Subcutaneous adipose tissue (tissue), 3 donors: Measurements from ENCODE around the gene FZD4.

- PRO-cap = bidirectional peak, plus-strand start at chr11:83194736, minus-strand start at chr11:83194597
- RAMPAGE, long total RNA, 3 experiments = start-site peak on the plus strand in 1 of 3 experiments, at chr11:83194101-83194488 at its widest, 14 reads per replicate
Observed at GRCh38 chr11:83193943-83195037, 778 bp downstream of the ANKRD42 start.

- PRO-cap = no peak
- RAMPAGE, long total RNA, 3 experiments = no peak in any of the 3 experiments
Observed at GRCh38 chr11:83928654-83928960, 642.4 kb upstream of the CCDC90B start.

- PRO-cap = no peak
- RAMPAGE, long total RNA, 3 experiments = no peak in any of the 3 experiments
Observed at GRCh38 chr11:84307796-84308241, 1021.7 kb upstream of the CCDC90B start.

DNA sequence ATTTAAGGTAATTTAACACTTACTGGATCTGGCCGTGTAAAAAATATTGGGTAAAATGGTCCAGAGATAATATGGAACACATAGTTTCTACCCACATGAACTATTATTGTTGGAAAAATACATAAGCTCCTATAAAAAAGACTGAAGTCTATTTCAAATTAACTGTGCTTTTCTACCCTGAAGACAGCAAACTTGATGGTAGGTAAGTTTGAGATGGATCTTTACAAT, 729.4 kb downstream of the DLG2 start:
- PRO-cap = no peak
- RAMPAGE, long total RNA, 3 experiments = no peak in any of the 3 experiments

DNA sequence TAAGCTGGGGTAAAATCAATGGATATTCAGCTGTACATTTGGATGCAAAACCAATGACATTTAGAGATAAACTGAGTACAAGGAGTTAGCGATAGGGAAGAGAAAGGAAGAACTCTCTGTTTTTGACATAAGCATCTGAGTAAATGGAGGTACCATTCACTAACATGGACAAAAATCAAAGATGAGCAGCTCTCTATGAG, 585.6 kb downstream of the DLG2 start:
- PRO-cap = no peak
- RAMPAGE, long total RNA, 3 experiments = no peak in any of the 3 experiments

DNA sequence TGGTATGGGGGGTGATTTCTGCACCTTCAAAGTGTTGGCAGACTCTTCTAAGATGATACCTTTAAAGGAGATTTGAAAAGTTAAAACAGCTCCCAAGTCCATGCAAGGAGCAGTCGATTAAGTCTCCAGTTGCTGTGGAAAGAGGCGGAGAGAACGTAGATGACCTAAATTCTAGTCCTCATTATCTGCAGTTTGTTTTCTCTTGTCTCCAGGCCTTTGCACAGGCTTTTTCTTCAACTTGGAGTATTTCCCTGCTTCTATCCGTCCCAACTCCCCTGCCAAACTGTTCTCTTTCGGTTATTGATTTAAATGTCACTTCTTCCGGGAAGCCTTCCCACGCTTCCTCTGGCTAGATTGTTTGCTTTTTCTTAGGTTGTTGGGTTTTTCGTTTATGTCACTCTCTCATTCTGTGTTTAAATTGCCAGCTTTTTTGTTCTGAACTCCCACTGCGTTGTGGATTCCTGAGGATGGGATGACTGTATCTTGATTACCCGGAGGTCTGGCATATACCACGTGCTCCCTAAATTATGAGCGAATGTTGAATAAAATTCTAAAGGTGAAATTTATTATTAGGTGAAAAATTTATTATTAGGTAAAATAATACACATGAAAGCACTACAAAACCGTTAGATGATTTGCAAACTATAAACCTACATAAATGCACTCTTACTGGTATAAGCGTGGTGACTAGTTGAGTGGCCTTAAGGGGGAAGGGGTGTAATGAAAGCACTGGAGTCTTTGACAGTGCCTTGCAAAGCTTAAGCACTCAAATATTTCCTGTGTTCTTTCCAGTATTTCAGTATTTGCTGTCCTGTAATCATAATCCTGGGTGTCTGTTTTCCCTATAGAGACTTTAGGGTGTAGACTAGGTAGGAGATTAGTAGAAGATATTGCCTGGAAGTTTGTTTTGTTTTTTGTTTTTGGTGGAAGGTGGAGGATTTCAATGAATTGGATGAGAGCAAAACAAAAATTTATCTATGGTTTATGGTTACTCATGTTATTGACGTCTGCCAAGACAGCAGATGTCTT, 628 bp downstream of the TMEM126B start:
- PRO-cap = no peak
- RAMPAGE, long total RNA, 3 experiments = no peak in any of the 3 experiments

DNA sequence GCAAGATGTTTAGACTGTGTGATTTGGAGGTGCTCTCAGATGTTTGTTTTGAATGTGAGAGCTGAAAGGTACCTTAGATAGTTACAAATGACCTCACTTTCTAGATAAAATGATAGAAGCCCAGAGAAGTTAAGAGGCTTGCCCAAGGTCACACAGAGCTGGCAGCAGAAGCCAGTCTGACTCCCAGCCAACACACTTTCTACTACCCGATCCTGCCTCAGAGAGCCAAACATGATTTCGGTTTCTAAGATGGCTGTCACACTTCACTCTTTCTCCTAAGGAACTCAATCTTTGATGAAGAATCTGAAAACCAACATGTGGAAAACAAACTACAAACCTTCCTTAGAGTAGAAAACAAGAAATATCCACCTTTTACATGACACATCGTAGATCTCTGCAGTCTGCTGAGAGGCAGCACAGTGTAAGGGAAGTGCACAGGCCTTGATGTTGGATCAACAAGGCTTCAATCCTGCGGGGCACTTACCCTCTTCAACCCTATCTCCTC, 58.6 kb downstream of the SYTL2 start:
- PRO-cap = no peak
- RAMPAGE, long total RNA, 3 experiments = no peak in any of the 3 experiments

GRCh38 chr11:85855493-85855853, 290 bp downstream of the CCDC83 start:
- PRO-cap = no peak
- RAMPAGE, long total RNA, 3 experiments = no peak in any of the 3 experiments

DNA sequence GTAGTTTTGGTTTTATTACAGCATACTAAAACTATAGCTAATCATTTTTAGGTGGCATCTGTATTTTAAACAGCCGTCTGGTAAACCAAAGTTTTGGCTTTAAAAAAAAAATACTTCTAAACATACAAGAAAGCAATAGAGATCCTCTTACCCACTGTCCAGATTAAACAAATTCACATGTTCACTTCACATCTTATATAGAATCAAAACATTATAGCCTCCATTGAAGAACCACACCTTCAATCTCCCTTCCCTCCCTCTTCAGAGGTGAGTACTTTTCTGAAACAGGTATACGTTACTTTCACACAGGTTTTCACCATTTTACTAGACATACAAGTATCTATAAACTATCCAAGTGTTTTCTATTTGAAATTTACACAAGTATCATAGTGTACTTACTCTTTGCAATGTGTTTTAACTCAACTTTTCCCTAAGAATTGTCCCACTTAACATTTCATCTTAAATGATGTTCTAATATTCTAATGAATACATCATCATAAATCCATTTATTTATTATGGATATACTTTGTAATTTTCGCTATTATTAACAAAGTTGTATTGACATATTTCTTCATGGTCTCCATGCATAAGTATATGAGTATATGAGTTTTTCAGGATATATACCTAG, 42.1 kb downstream of the PICALM start:
- PRO-cap = no peak
- RAMPAGE, long total RNA, 3 experiments = no peak in any of the 3 experiments

DNA sequence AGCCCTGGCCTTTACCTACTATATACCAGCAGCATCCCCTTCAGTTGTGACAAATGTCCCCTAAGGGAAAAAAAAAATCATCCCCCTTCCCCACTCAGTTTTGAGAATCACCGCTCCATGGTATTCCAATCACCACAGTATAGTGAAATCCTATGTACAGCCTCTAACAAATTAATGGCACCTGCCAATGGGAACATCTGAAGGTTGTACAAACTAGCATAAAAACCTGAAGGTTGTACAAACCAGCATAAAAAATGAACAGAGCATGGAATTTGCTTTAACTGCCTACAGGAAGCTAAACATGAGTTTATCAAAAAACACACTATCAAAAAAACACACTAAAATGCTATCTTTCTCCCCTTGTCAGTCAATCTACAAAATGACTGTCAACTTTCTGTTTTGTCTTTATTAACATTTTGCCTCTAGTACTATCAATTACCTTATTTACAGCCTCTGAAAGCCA, 39.7 kb downstream of the PICALM start:
- PRO-cap = no peak
- RAMPAGE, long total RNA, 3 experiments = no peak in any of the 3 experiments

- PRO-cap = unidirectional peak, minus-strand start at chr11:86041982
- RAMPAGE, long total RNA, 3 experiments = no peak in any of the 3 experiments
Observed at GRCh38 chr11:86041804-86042423, 27.0 kb downstream of the PICALM start.

DNA sequence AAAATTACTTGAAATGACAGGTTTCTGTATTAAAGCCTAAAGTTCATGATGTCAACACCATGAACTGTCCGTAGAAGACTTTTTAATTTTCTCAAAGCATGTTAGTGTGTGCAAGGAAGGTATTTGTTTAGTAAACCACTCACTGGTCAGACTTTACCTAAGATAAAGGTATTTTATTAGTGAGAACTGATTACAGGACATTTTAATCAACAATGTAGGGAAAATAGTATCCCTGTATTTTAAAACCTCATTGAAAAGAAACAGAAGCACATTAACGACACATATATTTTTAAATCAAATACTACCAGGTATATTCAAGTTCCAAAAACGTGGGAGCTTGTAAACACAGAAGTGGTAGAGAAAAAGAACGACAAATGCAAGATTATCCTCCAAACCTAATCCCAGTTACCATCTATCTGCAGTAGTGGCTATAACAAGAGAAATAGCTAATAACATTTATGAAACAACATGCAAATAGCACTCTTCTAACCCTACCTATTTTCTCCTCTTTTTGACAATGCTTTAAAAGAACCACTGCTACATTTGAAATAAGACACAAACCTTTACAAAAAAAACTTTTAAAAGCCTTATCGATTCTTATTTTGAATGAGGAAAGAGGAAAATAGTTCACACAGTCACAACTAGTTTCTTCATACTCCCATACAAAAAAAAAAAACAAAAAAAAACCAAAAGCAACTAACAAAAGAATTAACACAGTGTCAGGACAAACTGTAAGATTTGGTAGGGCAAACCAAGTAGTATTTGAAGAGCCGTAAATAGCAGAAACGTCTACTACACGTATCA, 2.6 kb downstream of the PICALM start:
- PRO-cap = no peak
- RAMPAGE, long total RNA, 3 experiments = no peak in any of the 3 experiments

DNA sequence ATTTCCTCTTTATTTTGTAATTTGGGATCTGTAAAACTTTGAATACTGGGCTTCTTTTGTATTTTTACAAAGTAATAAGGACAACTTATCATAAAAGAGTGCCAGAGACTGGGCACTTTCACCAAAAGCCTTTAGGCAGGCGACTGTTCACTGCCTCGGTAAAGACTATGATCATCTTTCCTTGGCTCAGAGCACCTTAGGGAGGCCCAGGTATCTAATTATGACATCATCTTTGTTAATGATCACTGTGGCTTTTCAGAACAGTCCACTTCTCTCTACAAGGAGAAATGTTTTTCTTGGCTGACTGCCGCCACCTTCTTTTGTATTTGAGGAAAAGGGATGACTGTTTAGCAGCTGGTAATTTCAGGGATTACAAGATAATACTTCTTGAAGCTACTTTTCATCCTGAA, 192.6 kb downstream of the CCDC81 start:
- PRO-cap = no peak
- RAMPAGE, long total RNA, 3 experiments = no peak in any of the 3 experiments

GRCh38 chr11:86629465-86629606, 171.0 kb upstream of the PRSS23 start:
- PRO-cap = no peak
- RAMPAGE, long total RNA, 3 experiments = no peak in any of the 3 experiments

DNA sequence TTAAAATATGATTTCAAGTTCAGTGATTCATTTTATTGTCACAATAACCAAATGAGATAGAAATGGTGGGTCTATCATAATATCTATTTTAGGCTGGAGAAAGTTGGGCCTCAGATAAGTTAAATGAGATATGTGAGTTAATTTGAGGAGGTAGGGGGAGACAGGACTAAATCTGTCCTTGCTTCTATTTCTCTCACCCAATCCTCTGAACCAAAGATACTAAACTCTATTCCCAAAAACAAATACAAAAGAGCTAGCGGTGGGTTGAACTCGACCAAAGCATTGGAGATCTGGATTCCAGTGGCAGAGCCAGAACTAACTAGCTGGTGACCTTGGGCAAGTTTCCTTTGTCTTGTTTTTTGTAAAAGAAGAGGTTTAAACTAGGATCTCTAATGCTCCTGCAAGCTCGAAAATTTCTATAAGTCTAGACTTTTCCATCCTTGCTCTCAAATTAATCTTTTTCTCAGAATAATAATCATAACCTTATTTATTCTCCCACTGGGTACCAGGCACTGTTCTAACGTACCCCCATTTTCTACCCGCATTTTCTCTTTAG, 129.5 kb upstream of the PRSS23 start:
- PRO-cap = no peak
- RAMPAGE, long total RNA, 3 experiments = no peak in any of the 3 experiments

GRCh38 chr11:86743359-86744156, 56.8 kb upstream of the PRSS23 start:
- PRO-cap = bidirectional peak, plus-strand start at chr11:86743650, minus-strand start at chr11:86743460
- RAMPAGE, long total RNA, 3 experiments = no peak in any of the 3 experiments

GRCh38 chr11:86812077-86812316, 11.7 kb downstream of the PRSS23 start:
- PRO-cap = no peak
- RAMPAGE, long total RNA, 3 experiments = no peak in any of the 3 experiments

GRCh38 chr11:86940500-86941047, 14.6 kb downstream of the FZD4 start:
- PRO-cap = no peak
- RAMPAGE, long total RNA, 3 experiments = no peak in any of the 3 experiments

DNA sequence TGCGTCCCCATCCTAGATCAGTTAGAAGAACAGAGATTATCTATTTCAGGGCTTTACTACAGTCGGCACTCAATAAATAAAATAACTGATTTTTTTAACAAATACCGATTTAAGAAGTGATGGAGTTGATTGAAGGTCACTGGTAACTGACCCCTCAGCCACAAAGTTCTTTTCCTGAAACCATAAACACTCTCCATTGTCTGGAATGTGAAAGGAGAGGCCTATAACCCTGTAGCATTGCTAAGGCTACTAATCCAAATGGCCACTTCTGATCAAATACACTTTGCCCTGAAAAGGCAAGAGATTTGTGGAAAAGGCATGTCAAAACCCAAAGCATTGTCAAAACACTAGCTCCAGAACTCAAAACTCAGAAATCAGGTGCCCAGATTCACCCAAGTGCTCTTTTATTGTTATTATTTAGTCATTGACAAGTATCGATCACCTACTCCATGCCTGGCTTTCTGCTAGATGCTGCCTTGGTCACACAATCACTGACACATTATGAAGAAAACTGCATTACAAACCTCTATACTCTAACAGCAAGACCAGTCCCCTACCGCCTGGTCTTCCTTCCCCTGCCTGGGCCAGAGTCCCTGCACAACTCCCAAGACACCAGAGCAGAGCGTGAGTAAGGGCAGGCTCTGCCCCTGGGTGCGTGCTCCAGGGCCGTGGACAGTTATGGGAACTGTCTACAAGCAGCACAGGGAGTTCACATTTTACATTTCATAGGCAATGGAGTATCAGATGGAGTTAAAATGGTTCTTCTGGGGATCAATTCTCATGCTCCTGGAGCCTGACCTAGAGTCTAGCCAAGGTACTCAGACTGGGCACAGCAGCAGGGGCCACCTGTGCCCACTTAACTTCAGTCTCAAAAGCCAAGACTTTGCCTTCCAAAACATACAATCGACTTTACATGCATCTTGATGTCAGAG, 6.6 kb downstream of the FZD4 start:
- PRO-cap = no peak
- RAMPAGE, long total RNA, 3 experiments = no peak in any of the 3 experiments

GRCh38 chr11:86954385-86955463, at the start of gene FZD4:
Gene FZD4 (minus strand): TSS chr11:86955395.
- PRO-cap = unidirectional peak, minus-strand start at chr11:86955249; bidirectional peak, plus-strand start at chr11:86955644, minus-strand start at chr11:86955395
- RAMPAGE, long total RNA, 3 experiments = start-site peak on the minus strand in 2 of 3 experiments, at chr11:86954812-86955409 at its widest, 28 to 300 reads per replicate